Aortic smooth muscle cell (primary cell): Measurements from ENCODE around the gene SOX6.

- RRBS: no CpG with 5 or more reads among the region's 7 CpGs
Measured at GRCh38 chr11:14350281-14350812, 8.6 kb downstream of the RRAS2 start.

DNA sequence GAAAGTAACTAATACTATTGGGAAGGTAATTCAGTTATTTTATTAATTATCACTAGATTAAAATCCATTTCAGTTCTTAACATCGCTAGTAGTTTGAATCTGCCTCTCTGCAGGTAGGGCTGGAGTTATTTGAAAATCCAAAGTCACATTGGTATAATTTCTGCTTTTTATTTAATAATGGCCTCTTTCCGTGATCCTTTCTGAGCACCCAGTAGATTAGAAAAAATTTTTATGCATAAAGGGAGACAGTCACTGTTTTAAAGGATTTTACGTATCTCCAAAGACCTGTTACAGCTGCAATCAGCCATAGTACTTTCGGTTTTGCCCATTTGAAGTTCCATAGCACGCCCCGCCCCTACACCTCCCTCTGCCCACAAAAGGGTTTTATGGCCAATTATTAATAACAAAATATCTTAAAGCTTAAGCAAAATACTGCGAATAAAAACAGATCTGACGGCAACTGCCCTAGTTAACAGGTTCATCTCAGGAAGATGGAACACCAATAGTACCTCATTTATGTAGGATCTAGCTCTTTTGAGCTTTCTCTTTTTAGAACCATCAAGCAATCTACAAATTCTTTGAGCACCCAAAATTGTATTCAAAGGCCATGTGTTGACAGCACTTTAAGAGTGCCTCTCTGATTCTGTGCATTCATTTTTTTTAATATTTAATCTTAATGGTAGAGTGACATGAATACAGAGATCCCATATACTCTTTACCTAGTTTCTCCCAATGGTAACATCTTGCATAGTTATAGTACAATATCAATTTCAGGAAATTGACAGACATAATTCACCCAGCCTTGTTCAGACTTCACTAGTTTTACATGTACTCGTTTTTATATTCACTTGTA lies 853 bp upstream of the COPB1 start:
- RRBS: no CpG with 5 or more reads among the region's 9 CpGs

GRCh38 chr11:14636164-14636474 lies 7.5 kb upstream of the PDE3B start:
- RRBS: no CpG with 5 or more reads among the region's 1 CpG

- RRBS: no CpG with 5 or more reads among the region's 4 CpGs
Measured at GRCh38 chr11:14646127-14646676, 2.6 kb downstream of the PDE3B start.

DNA sequence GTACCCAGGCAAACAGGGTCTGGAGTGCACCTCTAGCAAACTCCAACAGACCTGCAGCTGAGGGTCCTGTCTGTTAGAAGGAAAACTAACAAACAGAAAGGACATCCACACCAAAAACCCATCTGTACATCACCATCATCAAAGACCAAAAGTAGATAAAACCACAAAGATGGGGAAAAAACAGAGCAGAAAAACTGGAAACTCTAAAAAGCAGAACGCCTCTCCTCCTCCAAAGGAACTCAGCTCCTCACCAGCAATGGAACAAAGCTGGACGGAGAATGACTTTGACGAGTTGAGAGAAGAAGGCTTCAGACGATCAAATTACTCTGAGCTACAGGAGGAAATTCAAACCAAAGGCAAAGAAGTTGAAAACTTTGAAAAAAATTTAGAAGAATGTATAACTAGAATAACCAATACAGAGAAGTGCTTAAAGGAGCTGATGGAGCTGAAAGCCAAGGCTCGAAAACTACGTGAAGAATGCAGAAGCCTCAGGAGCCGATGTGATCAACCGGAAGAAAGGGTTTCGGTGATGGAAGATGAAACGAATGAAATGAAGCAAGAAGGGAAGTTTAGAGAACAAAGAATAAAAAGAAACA lies 46.7 kb downstream of the CYP2R1 start:
- RRBS: no CpG with 5 or more reads among the region's 10 CpGs

- RRBS: no CpG with 5 or more reads among the region's 1 CpG
Measured at GRCh38 chr11:14887943-14888499, 4.0 kb downstream of the CYP2R1 start.

DNA sequence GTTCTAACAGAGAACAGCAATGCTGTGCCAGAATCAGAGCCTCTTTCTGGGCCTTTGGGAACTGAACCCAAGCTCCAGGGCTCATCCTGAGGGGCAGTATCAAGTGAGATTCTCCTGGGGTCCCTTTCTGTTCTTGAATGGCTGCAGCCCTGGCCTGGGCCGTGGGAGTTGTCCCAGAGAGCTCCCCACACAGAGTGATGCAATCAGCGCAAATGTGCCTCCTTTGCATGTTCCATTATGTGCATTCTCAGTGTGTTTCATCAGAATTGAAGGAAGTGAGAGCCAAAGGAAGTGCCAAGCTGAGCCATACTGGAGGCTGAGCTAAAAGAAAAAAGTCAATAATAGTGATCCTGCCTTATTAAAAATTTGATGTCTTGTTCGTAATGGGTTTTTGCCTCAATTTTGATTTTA lies 3.0 kb upstream of the CYP2R1 start:
- RRBS: no CpG with 5 or more reads among the region's 3 CpGs

GRCh38 chr11:15507509-15507958 lies 392.8 kb downstream of the INSC start:
- RRBS: no CpG with 5 or more reads among the region's 6 CpGs

- RRBS: no CpG with 5 or more reads among the region's 2 CpGs
Measured at GRCh38 chr11:16297445-16297874, 58.9 kb downstream of the SOX6 start.

DNA sequence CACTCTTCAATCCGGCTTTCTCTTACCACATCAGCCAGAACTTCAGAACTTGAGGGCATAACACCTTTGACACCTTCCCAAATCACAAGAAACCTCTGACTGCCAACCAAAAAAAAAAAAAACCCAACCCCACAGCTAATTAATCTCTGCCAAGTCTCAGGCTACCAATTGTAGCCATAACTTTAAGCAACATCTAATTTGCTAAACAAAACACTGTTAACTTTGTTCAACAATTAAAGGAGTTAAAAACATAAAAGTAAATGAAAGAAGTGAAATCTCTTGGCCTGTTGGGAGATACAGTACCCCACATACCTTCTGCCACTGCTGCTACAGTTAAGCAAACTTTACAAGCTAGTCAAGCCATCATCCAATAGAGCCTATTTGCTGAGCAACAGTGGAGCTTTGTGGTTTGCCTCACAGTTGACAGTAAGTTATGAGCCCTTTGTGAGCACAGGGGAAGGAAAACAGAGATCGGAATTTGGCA lies at the start of gene SOX6:
Gene SOX6, minus strand, starts transcription at position 435 of the 484 bp plus-strand sequence.
- RRBS: no CpG with 5 or more reads among the region's 2 CpGs

GRCh38 chr11:16737906-16738105 lies 641 bp upstream of the C11orf58 start:
- RRBS: no CpG with 5 or more reads among the region's 4 CpGs

- RRBS: no CpG with 5 or more reads among the region's 5 CpGs
Measured at GRCh38 chr11:16750322-16751072, 12.1 kb downstream of the C11orf58 start.

- RRBS: no CpG with 5 or more reads among the region's 8 CpGs
Measured at GRCh38 chr11:16881056-16881833, 133.0 kb downstream of the PLEKHA7 start.

- RRBS: no CpG with 5 or more reads among the region's 8 CpGs
Measured at GRCh38 chr11:16986976-16988132, 26.9 kb downstream of the PLEKHA7 start.

DNA sequence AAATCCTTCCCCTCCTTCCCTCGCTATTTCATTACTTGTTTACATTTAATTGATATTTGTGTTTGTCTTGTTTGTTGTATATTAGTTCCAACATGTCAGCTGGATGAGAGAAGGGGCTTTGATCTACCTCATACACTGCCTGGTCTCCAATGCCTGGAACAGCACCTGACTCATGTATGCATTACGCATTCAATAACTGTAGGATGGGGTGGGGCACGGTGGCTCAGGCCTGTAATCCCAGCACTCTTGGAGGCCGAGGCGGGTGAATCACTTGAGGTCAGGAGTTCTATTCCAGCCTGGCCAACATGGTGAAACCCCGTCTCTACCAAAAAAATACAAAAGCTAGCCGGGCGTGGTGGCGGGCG lies 1.1 kb upstream of the PLEKHA7 start:
- RRBS: no CpG with 5 or more reads among the region's 10 CpGs

DNA sequence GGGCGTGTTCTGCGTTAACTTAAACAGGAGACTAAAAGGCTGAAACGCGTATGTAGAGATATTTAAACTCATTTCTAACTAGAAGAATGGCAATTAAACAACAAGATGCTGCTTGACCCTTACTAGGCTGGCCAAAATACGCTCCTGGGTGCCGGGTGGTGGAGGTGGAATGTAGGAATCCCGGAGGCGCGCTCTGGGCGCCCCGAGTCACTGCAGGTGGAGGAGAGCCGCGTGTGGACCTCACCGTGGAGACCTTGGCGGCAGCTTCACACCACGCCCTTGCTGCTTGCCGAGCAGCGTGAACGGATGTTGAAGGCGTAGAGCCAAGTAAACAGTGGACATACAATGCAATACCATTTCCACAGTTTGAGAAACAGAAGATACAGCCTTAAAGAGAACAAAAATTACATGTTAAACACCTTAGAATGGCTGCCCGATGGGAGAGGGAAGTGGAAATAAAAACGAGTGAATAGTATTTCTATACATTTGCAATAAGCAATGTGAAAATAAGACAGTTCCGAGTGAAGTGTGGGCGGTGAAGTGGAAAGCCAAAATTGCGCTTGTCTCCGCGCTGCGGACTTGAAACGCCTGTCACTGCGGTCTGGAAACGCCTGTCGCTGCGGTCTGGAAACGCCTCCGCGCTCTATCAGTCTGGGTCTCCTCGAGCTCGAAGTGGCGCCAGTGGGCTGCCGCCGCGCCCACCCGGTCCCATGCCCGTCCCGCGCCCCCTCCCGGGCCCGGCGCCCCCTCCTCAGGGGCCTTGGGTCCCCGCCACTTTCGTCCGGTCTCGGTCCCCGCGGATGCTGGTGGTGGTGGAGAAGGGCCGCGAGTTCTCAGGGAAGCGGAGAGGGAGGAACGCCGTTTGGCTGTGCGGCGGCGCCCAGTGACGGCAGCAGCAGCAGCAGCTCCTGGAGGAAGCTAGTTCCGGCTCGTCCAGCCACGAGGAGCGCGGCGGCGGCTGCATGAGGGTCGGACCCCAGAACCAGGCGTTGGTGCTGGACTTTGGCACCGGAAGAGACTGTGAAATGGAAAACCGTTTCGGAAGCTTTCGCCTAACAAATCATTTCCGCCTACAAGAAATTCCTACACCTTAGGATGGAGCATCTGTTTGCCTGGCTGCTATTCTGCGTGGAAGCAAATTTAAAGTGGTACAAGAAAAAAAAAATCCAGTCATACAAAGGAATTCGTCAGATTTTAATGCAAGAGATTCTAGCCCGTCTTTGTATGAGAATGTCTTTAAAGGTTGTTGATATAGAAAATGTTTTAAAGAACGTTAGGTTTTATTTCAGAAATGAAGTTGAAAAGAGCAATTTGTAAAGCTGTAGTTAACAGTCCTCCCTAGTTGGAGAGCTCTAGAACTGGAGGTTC lies 1.7 kb downstream of the NCR3LG1 start:
- RRBS: 2% methylated on average over 14 of the region's 82 CpGs

- RRBS: no CpG with 5 or more reads among the region's 10 CpGs
Measured at GRCh38 chr11:17356420-17357113, 5.0 kb downstream of the NCR3LG1 start.

- RRBS: 36% methylated on average over 4 of the region's 25 CpGs
Measured at GRCh38 chr11:17386350-17387132, 1.9 kb downstream of the KCNJ11 start.

DNA sequence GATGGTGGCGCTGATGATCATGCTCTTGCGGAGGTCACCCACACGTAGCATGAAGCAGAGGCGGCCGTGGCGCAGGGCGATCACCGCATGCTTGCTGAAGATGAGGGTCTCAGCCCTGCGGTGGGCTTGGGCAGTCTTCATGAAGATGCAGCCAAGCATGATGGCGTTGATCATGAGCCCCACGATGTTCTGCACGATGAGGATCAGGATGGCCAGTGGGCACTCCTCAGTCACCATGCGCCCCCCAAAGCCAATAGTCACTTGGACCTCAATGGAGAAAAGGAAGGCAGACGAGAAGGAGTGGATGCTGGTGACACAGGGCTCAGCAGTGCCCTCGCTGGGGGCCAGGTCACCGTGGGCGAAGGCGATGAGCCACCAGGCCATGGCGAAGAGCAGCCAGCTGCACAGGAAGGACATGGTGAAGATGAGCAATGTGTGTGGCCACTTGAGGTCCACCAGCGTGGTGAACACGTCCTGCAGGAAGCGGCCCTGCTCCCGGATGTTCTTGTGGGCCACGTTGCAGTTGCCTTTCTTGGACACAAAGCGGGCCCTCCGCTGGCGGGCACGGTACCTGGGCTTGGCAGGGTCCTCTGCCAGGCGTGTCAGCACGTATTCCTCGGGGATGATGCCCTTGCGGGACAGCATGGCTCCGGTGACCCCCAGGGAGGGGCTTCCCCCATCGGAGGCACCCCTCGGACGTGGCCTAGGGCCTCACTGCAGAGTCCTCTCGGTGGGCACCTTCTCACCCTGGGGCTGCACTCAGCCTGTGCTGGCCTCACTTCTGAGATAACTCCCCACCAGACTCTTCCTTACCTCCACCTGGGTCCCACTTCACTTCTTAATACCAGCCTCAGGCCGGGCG lies 781 bp downstream of the KCNJ11 start:
- RRBS: no CpG with 5 or more reads among the region's 39 CpGs